Mammary microvascular endothelial cell (primary cell): ENCODE measurements around the genes CALN1 and TYW1B.

- RAMPAGE, long total RNA, result no peak
These were observed 536.0 kb upstream of the AUTS2 start for GRCh38 chr7:69062315-69062709.

GRCh38 chr7:69184232-69184677 is 414.0 kb upstream of the AUTS2 start:
- RAMPAGE, long total RNA, result no peak

- RAMPAGE, long total RNA, result no peak
These were observed 21.9 kb downstream of the AUTS2 start for GRCh38 chr7:69620036-69620662.

DNA sequence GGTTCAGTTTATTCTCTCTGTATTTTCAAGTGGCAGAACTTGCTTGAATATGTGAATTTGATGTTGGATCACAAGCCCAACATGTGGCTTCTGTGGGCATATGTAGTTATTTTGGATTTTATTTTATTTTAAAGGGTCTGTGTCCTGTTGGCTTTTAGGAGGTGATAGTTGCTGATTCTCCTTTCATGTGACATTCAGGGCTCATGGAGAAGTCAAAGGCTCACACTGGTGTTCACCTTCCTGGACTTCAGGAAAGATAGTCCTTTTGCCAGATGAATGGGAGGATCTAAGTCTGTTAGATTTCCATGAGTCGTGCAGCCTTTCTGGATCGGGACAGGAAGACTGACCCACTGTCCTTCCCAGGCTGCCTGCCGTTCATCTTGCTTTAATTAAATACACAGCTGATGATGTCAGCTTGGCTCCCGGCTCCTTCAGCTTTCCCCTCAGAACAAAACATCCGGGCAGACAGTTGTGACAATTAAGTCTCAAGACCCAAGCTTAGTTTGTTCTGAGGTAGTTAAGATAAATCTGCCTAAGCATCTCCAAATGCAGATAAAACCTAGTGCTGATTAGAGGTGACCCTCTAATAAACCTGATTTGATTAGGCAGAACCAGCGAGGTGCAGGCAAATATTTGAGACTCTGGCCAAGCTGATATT is 58.5 kb downstream of the AUTS2 start:
- RAMPAGE, long total RNA, result no peak

- RAMPAGE, long total RNA, result no peak
These were observed 364.4 kb downstream of the AUTS2 start for GRCh38 chr7:69962635-69963083.

GRCh38 chr7:70416561-70416965 is 715.4 kb upstream of the GALNT17 start:
- RAMPAGE, long total RNA, result no peak

DNA sequence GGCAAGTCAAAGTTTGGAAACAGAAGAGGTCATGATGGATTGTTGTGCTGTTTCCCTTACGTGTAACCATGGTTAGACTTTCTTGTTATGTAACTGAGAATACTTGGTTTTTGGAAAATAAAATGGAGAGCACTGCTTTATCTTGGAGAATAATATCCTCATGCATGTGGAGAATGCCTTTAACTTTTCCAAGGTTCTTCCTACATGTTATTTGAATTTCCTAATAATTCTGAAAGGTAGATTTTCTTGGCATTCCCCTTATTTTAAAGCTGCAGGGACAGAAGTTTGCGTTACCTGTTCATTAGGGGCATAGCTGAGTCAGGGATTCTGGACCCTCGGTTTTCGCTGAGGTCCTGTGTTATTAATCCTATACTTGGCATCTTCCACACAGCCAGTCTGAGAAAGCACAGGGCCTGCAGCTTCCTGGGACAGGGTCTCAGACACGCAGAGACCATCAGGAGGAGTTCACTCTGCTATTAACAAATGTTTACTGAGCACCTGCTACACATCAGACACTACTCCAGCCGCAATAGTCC is 634.5 kb upstream of the GALNT17 start:
- RAMPAGE, long total RNA, result no peak

DNA sequence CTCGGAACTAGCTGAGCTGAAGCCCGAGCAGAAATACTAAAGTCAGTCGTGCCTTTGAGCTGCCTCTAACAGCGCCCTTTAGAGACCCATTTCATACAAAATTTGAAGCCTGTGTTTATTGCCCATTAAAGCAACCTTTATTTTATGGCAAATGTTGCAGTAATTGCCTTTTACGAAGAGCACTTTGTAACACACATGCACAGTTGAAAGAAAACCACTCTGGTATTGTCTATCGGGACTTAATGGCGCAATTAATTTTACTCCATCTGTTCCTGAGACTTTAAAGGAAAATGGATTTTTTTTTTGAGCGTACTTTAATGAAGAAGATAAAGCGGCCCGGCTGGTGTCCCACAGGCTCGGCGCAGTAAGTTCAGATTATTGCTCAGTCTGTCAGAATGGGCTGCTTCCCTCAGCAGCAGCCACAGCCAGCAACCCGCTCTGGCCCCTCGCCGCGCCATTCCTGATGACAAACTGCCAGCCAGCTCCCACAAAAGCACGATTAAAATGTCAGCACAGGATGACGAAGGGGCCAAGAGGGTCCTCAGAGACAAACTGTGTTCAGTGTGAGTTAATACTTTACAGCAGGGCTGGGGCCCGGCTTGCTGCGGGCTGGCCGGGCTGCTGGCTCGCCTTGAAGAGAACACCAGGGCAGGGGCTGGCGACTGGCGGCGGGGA is 501.1 kb upstream of the GALNT17 start:
- RAMPAGE, long total RNA, result no peak

DNA sequence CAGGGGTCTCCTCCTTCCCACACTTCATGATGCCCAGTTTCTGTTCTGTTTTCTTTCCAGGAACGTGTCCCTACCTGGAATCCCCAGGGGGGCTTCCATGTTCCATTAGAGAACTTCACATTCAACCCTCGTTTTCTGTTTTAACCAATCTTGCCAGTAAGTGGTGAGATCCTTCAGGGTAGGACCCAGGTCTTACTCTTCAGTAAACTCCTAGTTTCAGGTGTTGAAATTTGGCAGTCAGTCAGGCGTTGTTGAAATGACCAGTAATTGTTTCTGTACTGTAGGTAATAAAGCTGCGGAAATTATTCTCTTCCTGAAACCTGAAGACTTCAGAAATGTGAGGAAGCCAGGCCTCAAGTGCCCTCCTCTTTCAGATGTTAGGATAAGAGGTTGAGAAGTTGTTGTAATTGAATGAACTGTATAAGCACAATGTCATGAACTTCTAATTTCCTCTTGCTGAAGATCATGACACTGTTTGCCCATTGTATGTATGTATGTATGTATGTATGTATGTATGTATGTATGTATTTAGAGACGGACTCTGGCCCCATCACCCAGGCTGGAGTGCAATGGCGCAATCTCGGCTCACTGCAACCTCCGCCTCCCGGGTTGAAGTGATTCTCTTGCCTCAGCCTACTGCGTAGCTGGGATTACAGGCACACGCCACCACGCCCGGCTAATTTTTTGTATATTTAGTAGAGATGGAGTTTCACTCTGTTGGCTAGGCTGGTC is 402.4 kb upstream of the GALNT17 start:
- RAMPAGE, long total RNA, result no peak

GRCh38 chr7:71135550-71136000 is 3.6 kb downstream of the GALNT17 start:
- RAMPAGE, long total RNA, result no peak

DNA sequence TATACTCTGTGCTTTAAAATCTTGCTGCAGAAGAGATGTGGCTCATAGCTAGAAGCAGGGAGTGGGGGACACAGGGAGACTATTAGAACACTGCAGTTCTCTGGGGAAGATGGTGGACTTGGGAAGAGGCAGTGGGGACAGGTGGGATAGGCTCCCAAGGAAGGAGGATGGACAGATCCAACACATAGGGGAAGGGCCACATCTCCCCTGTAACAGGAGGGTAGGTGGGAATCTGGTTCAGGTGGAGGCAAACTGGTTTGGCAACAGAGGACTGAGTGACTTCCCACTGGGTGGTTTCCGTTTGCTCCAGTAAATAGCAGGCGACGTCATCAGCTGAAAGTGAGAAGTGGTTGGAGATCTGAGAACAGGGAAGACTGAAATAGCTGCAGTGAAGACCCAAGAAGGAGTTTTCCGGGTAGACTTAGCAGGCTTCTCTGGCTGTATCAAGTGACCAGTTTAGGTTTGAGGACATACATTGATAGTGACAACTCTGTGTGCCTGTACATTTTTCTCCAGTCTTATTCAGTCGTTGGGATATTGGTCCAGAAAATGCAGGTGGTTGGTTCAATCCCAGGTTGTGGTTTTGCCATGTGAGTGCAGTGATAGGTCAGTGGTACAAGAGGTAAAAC is 504.4 kb downstream of the GALNT17 start:
- RAMPAGE, long total RNA, result no peak

DNA sequence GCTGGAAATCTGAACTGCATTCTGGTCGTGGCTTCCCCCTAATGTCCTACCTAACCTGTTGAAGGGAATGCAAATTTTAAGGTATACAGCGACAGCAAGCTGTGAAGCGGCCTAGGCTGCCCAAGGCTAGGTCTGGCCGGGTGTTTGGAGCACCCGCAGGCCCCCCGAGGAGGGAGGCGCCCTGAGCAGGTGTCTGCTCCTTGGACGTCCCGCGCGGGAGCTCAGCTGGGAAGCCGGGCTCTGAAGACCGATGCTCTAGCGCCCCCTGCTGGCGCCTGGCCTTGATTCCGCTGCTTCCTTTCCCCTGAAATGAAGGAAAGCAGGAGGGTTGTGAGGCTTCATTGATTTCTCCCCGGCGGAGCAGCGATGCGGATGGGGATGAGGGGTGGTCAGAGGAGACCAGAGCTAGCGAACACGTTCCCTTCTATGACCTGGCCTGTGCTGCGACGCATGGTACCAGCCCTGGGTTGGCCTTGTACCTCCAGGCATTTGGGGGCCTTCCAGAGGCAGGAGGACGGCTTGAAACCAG is 601.3 kb downstream of the GALNT17 start:
- RAMPAGE, long total RNA, result no peak

DNA sequence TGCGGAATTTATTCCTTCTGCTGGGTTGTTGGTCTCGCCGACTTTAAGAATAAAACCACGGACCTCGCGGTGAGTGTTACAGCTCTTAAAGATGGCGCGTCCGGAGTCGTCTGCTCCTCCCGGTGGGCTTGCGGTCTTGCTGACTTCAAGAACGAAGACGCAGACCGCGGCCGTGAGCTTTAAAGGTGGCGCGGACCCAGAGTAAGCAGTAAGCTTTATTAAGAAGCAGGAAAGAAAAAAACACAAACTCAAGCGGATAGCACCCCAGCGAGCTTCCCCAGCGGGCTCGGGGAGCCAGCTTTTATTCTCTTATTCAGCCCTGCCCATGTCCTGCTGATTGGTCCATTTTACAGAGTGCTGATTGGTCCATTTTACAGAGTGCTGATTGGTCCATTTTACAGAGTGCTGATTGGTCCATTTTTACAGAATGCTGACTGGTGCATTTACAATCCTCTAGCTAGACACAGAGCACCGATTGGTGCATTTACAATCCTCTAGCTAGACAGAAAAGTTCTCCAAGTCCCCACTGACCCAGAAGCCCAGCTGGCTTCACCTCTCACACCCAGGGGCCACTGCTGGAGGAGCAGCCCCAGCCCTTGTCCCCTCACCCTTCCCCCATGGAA is at the start of gene CALN1:
CALN1 (minus strand) TSS at position 276 of the 623 bp plus-strand sequence.
- RAMPAGE, long total RNA, result no peak

DNA sequence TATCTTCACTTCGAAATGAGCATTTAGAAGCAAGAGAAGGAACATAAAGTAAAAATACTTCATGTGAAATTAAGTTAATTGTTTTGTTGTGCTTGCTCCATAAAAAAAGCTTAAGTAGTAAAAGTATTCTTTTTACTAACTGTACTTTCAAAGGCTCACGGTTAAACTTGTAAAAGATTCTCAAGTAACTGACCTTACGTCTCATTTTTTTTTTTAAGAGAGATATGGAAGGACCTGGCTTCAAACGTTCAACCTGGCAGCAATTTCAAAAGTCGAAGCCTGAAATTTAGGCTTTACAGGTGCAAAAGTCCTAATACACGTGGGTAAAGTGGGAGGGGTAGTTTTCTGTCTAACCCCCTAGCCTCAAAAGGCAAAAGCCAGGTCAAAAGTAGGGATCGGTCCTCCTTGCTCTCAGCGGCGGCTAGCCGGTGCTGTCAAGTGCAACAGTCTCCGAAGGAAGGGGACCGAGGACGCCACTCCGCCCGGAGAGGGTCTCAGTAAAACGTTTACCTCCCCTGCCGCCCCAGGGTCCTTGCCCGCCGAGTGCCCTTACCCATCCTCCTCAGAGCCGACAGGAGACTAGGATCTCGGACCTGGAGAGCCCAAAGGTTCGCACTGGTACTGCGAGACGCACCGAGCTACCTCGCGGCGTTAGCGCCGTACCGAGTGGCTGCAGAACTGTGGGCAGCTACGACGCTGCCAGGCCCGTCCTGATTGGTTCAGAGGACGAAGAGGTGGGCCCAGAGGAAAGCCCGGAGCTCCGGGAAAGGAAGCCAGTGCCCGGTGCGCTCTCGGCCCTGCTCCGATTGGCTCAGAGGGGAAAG is at the start of gene TYW1B:
TYW1B (minus strand) TSS at position 682 of the 824 bp plus-strand sequence.
- RAMPAGE, long total RNA, result no peak

- RAMPAGE, long total RNA, result start-site peak on the minus strand at chr7:73005888-73005944, 290 and 65 reads in 2 replicates; start-site peak on the plus strand at chr7:73006087-73006148, 68 and 28 reads in 2 replicates
These were observed 23.8 kb downstream of the SPDYE8 start for GRCh38 chr7:73005346-73006494.

DNA sequence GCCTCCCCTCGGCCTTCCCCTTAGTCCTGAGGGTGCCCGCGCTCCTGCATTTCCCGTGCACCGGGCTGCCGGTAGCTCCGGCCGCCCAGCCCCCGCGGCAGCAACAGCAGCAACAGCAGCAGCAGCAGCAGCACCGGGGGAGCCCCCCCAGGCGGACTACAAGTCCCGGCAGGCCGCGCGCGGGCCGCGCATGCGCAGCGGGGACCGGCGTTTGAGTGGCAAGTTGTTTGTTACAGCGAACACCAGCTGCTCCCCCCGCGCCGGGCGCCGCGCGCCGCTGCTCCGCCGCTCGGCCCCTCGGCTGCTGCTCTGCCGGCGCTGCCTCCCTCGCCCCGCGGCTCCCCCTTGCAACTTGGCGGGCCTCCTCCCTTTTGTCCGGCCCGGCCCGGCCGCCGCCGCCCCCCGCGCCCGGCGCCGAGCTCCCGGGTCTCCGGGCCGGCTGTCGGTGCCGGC is 501 bp downstream of the SPDYE10 start:
- RAMPAGE, long total RNA, result no peak

DNA sequence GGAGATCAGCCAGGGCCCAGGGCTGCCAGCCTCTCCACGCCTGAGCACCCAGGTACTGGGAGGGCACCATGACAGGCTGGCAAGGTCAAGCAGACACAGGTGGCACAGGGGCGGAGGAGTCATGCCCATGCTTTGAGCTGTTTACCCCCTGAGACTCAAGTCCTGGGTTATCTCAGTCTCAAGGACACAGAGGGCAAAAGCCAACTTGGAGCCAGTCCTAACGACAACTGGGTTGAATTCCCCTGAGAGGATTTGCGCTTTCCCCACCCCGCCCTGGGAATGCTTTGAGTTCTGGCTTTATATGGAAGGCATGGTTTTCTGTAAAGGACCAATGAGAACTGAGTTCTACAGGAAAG is 8.2 kb downstream of the TRIM50 start:
- RAMPAGE, long total RNA, result no peak

- RAMPAGE, long total RNA, result no peak
These were observed 35.0 kb downstream of the FKBP6 start for GRCh38 chr7:73363044-73363303.

DNA sequence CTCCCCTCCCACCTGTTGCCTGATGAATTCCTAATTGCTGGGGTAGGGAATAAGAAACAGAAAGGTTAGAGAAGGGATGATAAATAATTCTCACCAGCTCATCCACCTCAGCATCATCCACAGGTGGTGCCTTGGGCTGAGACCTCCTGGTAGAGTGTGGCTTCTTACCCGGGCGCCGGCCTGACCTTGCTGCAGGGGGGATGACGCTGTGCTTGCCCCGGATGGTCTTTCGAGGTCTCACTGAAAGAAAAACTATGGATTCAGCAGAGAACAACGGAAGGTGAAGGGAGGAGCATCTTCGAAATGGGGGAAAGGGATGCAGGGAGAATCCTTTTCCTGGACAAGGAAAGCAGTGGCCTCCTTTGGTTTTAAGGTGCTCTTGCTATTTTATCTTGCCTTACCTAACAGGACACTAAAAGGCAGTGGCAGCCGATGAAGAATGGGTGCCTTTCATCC is 10.3 kb downstream of the FZD9 start:
- RAMPAGE, long total RNA, result no peak

GRCh38 chr7:73555709-73556149 is 1.8 kb downstream of the BCL7B start:
- RAMPAGE, long total RNA, result no peak